HT-29 (cell line): ENCODE measurements around a stretch of chr2.

GRCh38 chr2:43218163-43219191, 7.9 kb downstream of the ZFP36L2 start:
- RAMPAGE, long total RNA, result no peak

DNA sequence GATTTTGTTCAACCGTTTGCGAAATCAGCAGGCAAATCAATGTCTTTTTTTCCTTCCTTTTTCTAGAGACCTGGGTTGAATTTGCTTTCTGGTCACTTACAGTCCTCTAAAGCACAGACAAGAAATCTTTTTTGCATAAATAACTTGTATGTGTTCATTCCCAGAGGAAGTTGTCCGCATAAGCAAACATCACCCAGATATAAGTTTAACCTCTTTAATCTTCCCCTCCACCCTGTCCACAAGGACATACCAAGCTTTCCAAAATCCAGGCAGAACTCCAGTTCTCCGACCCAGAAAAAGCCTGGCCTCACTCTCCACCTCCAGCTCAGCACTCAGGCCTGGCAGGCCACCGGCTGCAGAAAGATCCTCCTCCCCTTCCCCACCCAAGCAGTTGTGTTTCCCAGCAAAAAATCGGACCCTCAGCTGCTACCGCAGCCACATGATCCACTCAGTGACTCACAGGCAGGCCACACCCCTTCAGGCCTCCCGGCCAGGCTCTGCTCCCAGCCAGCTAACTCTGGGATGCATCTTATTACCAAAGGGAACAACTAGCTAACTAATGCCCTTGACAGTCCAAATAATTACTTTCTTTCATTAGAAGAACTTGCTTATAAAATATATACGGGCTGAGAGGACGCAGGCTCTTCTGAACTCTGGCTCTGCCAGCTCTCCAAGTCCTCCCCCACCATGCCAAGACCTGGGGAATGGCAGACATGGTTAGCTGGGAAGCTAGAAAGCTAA, 4.6 kb downstream of the ZFP36L2 start:
- RAMPAGE, long total RNA, result no peak

- RAMPAGE, long total RNA, result no peak
These were observed 1.8 kb downstream of the ZFP36L2 start for GRCh38 chr2:43224600-43225014.

- RAMPAGE, long total RNA, result no peak
These were observed 27.5 kb upstream of the ZFP36L2 start for GRCh38 chr2:43253895-43254348.

DNA sequence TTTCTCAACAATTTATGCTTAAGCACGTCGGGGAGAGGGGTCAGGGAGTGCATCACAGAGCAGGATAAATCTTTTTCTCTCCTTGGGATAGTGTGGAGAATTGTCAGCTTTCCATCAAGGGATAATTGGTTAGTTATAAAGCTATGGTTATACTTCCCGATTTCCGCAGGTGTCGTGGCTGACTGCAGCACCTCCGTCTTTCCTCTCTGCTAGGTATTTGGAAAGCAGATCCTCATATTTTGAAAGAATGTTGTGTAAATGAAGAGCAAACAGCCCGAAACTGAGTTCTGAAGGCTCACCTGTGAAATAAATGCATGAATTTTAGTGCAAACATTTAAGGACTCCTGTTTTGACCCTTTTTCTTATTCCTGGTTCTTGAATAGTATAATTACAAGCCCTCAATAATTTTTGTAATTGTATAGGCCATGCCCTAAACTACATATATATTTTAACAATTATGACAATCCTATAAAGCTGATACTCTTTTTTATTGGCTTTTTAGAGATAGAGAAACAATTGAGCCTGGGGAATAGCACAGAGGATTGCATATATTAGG, 899 bp downstream of the DYNC2LI1 start:
- RAMPAGE, long total RNA, result no peak

DNA sequence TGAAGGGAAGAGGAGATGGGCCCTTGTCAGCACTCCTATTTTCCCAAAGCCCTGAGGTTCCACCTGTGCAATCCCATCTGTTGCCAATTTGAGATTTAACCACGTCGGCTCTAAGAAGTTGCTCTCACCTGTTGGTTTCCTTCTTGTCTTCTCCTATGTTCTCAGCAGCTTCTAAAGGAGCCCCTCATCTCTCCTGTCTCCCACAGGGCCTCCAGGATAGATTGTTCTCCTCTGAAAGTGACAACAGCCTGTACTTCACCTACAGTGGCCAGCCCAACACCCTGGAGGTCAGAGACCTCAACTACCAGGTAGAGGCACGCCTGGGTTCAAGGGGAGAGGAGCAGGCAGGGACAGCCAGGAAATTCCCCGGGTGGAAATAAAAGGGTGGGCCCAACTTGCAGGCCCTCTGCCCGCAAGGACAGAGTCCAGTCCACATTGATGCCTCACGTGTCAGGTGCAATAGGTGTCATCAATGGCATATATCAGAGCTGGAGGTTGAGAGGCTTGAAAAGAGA, 5.6 kb downstream of the ABCG8 start:
- RAMPAGE, long total RNA, result no peak

DNA sequence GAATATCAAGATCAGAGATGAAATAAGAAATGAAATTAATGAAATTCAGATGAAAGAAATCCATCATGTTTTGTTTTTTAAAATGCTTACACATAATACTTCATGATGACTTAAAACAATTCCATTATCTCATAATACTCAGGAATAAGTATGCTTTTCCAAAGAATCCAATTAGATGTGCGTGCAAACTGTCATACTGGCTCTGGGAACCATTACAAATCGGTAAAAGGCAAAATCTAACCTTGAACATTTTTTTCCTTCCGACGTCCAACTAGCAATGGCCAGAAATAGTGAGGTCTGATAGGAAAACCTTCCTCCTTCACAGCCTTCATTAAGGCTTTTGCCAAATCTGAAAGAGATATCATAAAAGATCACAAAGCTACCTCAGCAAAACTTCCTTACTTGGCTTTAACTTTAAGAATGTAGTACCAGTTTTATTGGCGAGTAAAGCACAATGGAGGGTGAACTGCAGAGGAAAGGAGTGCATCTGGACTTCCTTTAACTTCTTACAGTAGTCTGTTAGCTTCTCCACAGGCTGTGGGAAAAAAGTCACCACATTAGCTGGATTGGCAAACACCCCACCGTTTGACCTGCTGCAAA, 22.3 kb downstream of the LRPPRC start:
- RAMPAGE, long total RNA, result no peak

DNA sequence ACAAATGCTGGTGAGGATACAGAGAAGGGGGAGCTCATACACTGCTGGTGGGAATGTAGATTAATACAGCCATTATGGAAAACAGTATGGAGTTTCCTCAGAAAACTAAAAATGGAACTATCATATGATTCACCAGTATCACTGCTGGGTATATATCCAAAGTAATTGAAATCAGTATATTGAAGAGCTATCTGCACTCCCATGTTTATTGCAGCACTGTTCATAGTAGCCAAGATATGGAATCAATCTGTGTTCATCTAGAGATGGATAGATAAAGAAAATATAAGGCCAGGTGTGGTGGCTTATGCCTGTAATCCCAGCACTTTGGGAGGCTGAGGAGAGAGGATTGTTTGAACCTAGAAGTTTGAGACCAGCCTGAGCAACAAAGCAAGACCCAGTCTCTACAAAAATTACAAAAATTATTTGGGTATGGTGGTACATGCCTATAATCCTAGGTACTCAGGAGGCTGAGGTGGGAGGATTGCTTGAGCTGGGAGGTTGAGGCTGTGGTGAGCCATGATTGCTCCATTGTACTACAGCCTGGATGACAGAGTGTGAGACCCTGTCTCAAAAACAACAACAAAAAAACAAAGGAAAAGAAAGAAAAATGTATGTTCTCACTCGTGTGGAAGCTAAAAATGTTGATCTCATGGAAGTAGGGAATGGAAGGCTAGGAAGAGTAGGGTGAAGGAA, 106.8 kb downstream of the CAMKMT start:
- RAMPAGE, long total RNA, result no peak

DNA sequence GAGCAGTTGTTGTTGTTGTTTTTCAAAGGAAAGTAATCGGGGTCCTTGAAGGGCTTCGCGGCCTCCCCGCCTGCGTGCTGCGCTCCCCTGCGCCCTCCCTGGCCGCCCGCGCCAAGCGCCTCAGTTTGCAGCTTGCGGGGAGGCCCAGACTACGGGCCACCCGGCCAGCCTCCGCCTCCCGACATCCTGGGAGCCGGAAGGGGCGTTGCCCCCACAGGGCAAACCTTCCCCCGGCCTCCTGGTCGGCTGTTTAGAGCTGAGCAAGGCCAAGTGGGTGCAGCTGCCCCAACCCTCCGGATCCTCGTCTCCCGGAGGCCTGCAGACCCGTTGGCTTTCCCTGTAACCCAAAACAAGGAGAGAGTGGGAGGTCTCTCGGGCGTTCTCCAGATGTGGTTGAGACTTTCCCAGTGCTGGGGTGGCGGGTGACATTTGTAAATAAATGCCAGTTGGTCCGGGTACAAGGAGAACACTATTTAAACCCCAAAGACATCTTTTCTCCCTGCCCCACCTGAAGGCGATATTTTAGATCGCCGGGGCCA, 3.7 kb upstream of the SIX3 start:
- RAMPAGE, long total RNA, result no peak

DNA sequence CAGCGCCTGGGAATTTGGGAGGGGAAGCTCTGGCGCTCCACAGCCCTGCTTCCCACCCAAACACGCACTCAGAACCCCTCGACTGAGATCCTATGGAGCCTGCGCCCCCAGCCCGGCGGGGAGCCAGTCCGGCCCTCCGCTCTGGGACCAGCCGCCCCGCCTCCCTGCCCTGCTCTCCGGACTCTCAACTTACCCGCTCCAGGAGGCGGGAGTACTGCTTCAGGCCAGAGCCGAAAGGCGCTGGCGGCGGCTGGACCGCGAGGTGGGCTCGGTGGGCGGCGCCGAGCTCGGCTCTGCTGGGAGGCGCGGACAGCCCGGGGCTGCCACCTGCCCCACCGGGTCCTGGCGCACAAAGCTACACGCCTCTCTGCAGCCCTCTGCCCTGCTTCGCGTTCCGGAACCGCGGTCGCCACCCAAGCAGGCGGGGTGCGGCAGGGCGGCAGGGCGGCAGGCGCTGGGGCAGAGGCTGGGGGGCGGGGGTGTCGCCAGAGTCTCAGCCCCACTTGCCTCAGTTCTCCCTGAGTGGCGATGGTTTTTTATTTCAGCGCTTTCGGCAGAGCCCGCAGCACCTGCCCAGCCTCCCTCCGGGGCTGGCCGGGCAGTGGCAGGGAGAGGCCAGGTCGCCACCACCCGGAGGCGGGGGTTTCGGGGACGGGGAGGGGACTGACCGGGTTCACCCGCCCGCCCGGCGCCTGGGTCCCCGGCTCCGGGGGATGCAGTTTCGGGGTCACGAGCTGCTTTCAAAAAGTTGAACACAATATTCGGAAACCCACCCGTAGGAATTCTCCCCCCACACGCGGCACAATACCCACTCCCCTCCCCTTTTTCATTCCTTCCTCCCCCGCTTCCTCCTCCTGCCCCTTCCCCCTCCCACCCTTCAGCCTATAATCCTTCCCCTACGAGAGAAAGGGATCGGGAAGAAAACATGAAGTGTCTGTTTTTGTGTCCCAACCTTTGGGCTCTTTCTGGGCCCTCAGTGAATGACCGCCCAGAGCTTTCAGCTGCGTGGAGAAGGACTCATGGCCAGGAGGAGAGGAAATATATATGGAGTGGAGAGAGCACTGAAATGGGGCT, 2.5 kb upstream of the SIX3 start:
- RAMPAGE, long total RNA, result no peak

DNA sequence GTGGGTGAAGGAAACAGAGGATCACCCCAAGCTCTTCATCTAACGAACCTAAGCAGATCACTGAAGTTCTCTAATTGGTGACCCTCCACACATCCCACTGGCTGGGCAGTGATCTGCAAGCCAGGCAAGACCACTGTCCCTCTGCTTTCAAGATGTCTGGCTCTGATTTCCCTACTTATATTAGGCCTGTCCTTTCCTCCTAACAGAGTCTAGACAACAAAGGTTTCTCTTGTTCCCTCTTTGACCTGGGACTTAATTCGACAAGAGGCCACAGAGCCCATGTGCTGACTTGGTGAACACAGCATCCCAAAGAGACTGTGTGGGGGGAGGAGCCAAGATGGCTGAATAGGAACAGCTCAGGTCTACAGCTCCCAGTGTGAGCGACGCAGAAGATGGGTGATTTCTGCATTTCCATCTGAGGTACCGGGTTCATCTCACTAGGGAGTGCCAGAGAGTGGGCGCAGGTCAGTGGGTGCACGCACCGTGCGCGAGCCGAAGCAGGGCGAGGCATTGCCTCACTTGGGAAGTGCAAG, 66.2 kb upstream of the SIX2 start:
- RAMPAGE, long total RNA, result no peak

DNA sequence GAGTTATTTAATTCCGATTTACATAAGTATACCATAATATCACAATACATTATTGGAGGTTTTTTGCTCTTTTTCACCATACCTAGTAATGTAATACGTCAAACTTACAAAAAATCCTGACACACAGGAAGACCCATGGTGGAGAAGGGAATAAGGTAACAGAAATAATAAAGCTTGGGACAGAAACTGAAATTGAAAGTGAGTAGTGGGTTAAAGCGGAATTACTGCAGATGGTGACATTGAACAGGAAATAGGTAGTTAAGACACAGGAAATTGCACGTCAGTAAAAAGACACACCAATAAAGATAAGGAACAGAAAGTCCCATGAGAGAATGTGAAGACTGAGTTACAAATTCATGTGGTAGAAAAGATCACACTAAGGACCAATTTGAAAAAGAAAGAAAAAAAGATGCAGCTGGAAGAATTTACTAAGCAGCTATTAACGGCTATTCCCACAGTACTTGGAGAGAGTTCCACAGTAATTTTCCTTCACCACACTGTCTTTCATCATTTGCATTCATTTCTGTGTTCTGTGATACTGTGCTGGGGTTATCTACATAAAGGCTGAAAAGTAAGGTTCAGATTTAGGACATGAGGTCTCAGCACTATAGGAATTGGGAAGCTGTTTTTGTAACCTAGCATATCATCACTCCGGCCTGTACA, 43.1 kb downstream of the SRBD1 start:
- RAMPAGE, long total RNA, result no peak

DNA sequence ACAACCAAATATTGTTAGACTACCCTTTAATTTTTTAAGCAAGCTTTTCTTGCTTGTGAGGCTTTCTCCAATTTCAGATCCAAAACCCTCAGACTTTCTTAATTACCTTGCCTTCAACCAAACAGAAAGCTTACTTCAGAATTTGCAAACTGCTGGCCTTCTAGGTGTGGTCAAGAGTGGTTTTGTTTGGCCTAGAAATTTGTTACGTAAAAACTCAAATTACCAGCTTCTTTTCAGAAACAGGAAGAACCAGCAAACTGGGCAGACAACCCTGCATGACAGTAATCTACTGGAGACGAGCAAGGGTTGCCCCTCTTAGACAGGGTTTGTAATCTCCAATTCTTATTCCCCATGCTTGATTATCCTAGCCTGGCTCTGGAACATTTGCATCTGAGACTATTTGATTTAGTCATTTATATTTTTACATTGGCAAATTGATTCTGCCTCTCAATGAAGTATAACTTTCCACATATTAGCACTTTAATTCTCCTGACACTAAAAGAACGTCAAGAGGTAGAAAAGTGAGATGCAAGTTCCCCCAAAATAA, 27.0 kb downstream of the SRBD1 start:
- RAMPAGE, long total RNA, result no peak

GRCh38 chr2:45643484-45644109, 7.9 kb upstream of the PRKCE start:
- RAMPAGE, long total RNA, result no peak

DNA sequence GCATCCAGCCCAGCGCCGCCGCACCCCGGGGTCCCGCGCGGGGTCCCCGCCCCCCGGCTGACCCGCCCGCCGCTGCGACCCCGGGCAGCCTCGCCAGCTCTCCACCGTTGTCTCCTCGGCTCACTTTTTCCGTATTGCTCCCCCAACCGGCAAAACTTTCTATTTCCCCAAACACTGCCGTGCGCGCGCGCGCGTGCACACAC, 710 bp upstream of the PRKCE start:
- RAMPAGE, long total RNA, result no peak

- RAMPAGE, long total RNA, result no peak
These were observed 272.3 kb downstream of the PRKCE start for GRCh38 chr2:45923376-45924510.

DNA sequence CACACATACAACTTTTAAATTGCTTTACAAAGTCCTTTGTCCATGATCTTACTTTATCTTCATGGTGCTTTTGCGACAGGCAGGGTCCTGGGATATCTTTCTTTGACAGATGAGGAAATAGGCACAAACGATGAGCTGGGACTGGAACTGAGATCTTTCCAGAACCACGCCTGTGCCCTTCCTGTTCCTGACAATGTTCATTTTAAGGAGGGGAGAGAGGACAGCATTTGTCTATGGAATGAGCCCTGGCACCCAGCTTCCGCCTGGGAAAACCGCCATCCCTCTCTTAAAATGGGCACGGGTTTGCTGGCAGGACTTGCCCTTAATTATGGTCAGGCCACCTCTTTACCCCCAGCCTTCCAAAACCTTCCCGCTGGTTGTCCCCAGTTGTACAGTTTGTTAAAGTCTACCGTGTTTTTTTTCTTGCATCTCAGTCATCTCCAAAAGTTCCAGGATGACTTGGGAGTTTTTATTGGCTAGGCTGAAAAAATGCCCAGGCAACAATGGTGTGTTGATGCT, 265.0 kb upstream of the EPAS1 start:
- RAMPAGE, long total RNA, result no peak

GRCh38 chr2:46090839-46091614, 206.2 kb upstream of the EPAS1 start:
- RAMPAGE, long total RNA, result no peak

DNA sequence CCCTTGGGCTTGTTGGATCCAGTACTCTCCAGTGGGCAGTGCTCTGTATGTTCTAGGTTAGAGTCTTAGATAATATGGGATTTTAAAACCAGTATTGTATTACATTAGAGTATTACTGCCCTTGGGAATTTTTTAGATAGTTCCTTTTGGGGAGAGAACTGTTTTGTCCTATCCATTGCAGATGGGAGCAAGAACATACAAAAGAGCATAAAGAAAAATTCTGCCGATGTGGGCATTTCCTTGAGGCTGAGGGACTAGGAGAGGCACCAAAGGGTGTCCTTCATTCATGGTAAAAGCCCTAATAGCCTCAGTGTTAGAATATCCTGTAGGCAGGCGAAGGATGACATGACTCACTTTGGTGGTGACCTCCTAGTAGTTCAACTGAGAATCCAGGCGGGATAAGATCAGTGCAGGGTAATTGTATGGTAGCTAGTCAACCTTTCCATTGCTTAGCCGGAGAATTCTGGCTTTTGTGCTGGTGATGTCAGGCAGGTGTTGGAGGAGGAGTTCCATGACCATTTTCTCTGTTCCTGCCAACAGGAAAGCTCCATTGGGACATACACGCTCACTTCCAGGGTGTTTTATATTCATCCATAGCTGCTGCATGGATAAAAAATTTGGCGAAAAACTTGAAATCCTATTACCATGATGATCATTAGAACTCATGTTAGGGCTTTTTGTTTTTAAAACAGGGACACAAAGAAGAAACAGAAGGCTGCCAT, 28.1 kb downstream of the EPAS1 start:
- RAMPAGE, long total RNA, result no peak

- RAMPAGE, long total RNA, result no peak
These were observed 78.1 kb downstream of the EPAS1 start for GRCh38 chr2:46375391-46375637.